ENCODE measurements around a stretch of chr1.

DNA sequence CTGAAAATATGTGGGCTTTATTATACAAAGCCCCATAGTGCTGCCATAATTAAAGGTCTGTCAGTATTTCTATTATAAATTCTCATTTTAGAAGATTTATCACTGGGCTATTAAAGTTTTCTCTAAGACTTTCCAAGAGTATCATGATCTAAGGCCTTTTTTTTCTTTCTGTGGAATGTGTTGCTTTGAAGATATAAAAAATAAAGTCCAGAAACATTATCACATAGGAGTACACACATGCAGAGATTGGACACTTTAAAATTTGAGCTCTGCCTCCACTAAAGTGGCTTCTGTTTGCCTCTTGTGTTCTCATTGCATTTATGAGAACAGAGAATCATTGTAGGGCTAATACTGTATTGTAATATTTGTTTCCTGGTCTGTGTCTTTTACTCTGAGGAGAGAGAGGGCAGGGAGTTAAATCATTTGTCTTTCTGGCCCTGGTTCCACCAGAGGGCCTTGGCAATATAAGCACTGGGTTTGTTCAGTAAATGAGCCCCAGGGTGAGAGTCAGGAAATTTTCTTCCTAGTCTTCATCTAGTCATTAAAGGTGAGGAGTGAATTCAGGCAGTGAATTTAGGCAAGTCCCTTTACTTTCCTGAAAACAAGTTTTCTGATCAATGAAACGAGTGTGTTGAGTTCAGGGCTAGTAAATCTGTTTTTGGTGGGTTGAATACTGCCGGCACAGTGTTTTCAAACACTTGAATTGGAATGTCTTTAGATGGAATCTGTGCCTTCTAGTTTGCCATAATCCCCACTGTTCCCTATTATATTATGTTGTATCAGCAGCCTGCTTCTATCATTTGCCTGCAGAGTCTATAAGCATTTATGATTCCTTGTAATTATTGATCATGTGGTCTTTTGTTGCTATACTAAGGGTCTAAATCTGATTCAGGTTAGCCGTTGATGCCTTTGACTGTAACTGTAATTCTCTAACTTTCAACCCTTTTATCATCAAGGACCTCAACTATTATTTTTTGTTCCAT lies 70.4 kb downstream of the NFIA start:
- PRO-cap, result no peak

DNA sequence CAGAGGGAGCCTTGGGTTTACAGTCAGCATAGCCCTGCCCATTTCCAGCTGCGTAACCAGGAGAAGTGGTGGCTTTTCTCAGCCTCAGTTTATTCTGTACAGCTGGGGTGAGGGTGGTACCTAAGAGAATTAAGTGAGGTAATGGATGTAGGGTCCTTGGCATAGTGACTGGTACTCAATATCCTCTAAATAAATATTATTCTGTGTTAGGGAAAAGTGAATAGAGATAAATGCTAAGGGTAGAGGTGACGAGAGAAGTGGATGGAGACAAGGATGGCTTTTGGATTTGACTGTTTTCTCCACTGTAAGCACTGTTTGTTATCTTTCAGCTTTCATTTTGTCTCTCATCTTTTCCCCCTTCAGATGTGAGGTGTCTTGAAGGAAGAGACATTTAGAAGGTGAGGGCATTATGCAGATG lies 91.4 kb downstream of the NFIA start:
- PRO-cap, result no peak

- PRO-cap, result no peak
Measured at GRCh38 chr1:61221489-61222043, 139.2 kb downstream of the NFIA start.

DNA sequence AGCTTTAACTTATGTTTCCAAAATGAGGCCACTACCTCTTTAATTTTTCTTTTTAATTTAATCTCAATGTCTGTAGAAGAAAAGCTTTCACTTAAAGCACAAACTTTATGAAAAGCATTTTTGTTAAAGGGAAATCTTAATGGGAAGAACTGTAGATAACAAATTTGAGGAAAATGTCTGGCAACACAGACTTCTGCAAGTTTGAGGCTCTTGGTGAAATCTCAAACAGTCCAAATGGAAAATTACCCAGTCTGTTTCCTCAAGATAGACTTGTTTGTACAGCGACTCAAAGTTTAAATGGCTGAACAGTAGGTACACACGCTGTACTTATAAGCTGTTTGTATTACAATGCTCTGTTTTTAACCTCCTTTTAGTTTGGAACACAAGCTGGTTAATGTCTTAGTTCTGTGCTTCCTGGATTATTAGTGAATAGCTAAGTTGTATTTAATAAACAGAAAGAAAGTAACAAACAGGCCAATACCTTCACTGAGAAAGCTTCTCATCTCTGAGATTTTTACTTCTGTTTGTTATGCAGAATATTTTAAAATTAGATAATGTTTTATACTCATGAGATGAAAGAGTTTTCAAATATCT lies 217.1 kb downstream of the NFIA start:
- PRO-cap, result no peak

- PRO-cap, result no peak
Measured at GRCh38 chr1:61436560-61437104, 288.3 kb downstream of the TM2D1 start.

DNA sequence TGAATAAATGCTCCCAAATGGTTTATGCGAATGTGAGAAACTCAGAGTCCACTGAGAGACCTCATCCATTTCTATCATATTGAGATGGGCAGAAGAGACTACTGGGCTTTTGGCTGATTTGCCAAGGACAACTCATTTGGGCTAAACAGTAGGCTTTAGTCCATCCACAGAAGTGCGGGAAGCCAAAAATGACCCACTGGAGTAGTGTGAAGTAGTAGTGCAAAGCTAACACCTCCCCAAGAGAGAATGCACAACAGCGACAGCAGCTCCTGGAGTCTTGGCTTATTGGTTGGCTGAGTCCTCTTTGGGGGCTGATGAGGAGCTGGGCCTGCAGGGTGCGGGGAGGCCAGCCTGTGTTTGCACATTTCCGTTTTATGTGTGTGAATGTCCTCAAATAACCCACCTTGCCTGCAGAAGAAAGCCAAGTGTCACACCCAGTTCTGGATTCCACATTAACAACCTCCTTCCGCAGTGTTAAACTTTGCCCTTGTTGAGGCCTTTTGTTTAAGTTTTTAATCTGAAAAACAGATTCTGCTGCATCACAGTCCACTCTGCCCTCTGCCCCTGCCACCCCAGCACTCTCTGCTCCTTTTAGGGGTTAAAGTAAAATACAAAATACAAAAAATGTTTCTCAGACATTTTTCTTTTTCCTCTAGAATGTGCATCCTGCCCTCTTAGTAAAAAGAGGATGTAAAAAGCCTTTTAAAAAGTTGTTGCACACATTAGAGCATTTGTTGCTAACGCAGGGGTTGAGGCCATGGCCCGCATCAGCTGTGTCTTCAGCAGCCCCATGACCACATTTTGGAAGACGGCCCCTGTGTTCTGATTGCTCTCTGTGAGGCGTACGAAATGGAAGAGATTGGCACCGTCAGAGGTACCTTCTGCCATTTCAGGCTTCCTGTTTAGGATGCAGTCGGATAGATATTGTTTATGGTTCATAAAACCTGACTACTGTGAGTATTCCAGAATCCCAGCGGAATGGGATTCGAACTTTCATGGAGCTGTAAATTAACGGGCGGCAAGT lies 274.4 kb downstream of the TM2D1 start:
- PRO-cap, result no peak

DNA sequence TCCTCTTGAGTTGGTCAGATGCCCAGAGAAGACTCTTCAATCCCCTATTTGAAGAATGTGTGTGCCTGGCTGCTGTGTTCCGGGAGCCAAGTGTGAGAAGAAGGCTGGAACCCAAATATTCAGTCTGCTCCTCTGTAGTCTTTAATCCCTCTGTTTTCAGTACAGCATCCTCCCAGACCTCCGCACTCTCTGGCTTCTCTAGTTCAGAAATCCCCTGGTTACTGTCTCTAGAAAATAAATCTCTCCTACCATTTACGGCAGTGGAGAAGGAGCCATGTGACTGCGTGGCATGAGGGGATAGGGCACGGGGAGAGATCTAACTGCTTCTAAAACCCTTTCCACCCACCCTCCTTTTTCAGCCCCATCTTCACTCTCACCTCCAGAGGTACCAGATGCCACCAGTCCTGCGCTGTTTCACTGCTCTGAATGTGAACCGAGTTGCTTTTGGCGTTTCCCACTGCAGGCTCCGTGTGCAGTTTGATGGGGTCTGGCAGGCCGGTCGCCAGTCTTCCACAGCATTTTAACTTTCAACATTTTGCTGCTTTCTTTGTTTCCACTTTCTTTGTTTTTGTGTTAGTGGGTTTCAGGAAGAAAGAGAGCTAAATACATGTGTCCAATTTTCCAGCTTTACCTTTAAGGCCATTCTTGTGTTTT lies 133.2 kb downstream of the TM2D1 start:
- PRO-cap, result no peak

GRCh38 chr1:61636814-61637239 lies 88.1 kb downstream of the TM2D1 start:
- PRO-cap, result no peak

GRCh38 chr1:61836742-61837051 lies 94.4 kb downstream of the PATJ start:
- PRO-cap, result no peak

DNA sequence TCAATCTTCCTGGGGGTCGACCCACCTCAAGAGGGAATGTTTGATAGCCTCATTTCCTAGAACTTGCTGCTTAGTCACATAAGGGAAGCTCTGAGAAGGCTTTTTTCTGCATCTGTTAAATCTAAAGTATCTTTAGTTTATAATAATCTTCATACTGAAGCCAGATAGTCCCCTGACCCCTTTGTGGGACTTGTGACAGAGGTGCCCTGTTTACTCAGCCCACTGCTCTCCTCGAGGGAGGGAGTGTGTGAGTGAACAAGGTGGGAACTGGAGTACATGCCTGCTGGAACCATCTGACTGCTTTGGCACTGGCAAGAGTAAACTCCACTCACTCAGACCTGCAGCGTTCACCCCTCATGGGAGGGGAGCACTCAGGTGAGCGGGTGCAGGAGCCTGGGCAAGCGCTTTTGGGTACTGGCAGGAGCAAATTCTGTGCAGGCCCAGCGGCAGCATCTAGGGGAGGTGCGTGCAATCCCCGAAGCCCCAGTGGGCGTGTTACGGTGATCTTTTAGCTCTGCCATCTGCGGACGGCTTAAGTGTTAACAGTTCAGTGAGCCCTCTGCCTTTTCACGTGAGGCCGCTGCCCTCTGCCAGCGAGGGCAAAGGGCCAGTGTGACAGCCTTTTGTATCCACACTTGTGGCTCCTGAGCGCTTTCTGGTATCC lies 127.3 kb downstream of the PATJ start:
- PRO-cap, result no peak

GRCh38 chr1:62286638-62287336 lies 32.4 kb downstream of the KANK4 start:
- PRO-cap, result no peak

GRCh38 chr1:62336886-62337445 lies 17.7 kb upstream of the KANK4 start:
- PRO-cap, result no peak

DNA sequence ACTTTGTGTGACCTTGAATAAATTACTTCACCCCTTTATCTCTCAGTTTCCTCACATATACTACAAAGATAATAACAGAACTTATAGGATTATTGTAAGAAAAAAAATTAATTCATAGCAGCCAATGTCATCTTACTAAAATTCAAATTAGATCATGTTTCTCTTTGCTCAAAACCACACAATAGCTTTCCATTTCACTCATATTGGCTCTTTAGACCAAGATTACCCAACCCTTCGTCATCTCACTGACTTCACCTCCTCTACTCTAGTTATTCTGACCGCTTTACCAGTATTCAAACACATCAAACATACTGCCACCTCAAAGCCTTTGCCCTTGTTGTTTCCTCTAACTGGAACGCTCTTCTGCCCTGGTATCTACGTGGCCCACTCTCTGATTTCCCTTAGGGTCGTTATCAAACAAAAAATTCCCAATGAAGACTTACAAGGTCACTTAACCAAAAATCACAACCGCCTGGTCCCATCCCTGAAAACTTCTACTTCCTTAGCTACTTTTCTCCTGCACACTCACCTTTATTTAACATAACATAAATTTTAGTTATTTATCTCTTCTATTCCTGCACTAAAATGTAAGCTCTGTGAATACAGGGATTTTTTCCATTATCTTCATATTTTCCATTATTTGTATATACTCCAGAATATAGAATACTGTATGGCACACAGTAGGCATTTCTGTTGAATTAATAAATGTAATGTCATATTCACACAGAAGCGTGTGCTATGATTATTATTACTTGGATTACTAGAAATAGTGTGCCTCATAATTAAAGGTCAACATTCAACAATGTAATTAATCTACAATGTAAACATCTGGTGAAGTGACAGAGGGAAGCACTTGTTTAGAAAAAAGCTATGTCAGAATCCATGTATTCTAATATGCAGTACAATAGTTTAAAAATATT lies 1.9 kb downstream of the ANGPTL3 start:
- PRO-cap, result no peak

- PRO-cap, result no peak
Measured at GRCh38 chr1:62648041-62648651, 40.0 kb downstream of the DOCK7 start.

- PRO-cap, result no peak
Measured at GRCh38 chr1:63641196-63641699, 48.0 kb downstream of the PGM1 start.

DNA sequence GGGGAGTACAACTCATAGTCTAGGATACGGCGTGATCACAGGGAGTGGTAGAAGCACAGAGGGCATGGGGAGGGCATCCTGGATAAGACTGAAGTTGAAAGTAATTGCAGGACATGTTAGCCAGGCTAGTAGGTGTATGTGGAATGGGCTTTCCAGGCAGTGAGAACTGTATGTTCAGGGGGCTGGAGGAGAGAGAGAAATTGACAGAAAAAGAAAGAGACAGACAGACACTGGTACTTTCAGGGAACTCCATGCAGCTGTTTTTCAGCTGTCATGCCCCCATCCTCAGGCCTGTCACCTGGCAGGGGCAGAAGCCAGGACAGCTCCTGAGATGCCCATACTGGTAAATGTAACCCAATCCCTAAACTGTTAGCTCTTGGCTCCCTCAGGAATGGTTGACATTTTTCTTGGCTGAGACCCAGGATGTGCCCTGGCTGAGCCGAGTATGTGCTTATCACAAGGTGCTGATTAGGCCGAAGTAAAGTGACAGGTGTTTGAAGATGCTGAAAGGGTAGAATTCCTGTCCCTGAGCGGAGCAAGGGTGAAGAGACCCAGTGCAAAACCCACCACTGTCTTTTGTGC lies 50.6 kb downstream of the PGM1 start:
- PRO-cap, result no peak

DNA sequence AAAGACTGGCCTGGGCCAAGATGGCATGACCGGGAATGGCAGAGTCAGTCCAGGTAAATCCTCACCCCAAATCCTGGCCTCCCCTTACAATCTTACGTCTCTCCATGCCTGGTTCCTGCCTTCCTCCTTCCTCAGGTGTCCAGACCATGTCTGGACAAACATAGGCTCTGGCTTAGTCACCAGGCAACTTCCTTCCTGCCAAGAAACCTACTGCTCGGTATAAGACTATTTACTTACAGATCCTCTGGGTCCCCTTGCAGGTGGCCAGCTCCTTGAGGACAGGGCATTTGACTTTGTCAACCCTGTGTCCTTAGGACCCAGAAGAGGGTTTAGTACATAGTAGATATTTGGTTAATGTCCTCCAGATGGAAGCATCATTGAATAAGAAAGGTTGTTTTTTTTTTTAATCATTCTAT lies 69.3 kb upstream of the ROR1 start:
- PRO-cap, result bidirectional peak, plus-strand start at position 236 of the sequence, minus-strand start at position 152 of the sequence

DNA sequence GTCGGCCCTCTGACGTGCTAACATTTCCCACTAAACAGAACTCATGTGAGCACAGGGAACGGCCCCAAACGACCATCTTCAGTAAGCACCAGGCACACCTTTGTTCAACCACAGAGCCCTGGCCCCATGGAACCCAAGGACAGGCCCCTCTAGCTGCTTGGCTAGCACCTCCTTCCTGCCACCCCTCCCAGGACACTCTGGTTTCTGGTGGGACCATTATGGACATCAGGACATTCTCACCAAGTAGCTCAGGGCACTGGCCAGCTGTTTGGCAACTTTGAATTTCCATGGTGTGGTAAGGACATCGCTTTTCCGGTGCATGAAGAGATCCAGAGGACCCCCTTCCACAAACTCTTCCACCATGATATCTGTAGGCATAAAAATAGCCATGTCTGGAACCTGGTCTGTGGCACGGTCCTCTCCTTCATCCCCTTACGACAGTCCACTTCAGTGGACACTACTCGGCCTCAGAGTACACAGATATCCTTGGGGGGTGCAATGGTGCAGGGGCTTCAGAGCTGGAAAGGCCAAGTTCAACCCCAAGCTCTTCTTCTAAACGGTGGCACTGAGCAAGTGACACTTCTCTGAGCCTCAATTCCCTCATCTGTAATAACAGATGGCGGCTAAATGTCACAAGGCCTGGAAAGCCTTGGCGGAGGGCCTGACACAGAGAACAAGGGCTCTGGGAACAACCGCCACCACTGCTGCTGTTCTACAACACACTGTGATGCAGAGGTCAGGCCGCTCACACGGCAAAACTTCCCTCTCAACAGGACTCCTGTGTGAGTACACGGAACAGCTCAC lies 100.6 kb downstream of the RAVER2 start:
- PRO-cap, result no peak

DNA sequence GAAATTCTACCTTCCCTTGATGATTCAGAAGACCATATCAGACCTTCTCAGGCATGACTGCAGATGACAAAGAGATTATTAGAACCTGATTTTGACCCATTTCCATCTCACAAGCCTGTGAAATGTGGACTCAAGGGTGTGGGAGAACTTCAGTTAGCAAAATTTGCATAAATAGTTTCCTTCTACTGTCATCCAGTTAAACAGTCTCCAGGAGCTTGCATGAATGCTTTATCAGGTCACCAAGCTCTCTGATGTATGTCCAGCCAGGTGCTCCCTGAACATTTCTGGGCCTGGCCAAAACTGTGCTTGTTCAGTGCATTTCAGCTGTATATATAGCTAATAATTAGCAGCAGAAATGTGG lies 67.8 kb downstream of the JAK1 start:
- PRO-cap, result no peak

- PRO-cap, result no peak
Measured at GRCh38 chr1:64900609-64901193, 65.6 kb downstream of the JAK1 start.

Data from REH cell (cell line).